Transverse colon (tissue), 4 donors: ENCODE measurements around a stretch of chr1.

DNA sequence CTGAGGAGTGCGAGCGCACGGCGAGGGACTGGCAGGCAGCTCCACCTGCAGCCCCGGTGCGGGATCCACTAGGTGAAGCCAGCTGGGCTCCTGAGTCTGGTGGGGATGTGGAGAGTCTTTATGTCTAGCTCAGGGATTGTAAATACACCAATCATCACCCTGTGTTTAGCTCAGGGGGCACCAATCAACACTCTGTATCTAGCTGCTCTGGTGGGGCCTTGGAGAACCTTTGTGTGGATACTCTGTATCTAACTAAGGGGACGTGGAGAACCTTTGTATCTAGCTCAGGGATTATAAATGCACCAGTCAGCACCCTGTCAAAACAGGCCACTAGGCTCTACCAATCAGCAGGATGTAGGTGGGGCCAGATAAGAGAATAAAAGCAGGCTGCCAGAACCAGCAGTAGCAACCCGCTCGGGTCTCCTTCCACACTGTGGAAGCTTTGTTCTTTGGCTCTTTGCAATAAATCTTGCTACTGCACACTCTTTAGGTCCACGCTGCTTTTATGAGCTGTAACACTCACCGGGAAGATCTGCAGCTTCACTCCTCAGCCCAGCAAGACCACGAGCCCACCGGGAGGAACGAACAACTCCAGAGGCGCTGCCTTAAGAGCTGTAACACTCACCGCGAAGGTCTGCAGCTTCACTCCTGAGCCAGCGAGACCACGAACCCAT is 45.4 kb upstream of the LBR start:
- PRO-cap: unidirectional peak, plus-strand start at position 405 of the sequence
- RAMPAGE, long total RNA, 4 experiments: no peak in any of the 4 experiments

DNA sequence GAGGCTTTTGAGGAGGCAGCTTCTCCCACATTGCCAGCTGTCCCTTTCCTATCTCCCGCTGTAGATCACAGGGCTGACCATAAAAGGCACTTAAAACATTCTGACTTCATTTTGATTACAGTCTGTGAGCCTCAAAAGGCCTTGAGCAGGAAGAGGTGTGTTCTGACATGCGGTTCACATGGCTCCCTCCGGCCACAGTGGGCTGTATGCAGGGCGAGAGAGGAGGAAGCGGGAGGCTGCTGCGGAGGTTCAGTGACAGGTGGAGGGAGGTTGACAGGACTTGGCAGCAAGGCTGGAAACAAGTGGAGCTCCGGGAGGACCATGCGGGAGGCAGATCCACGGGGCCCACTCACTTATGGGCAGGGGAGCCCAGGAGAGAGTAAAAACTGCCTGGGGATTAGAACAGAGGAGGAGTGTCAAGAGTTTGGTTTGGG is 50.1 kb upstream of the LBR start:
- PRO-cap: no peak
- RAMPAGE, long total RNA, 4 experiments: no peak in any of the 4 experiments

DNA sequence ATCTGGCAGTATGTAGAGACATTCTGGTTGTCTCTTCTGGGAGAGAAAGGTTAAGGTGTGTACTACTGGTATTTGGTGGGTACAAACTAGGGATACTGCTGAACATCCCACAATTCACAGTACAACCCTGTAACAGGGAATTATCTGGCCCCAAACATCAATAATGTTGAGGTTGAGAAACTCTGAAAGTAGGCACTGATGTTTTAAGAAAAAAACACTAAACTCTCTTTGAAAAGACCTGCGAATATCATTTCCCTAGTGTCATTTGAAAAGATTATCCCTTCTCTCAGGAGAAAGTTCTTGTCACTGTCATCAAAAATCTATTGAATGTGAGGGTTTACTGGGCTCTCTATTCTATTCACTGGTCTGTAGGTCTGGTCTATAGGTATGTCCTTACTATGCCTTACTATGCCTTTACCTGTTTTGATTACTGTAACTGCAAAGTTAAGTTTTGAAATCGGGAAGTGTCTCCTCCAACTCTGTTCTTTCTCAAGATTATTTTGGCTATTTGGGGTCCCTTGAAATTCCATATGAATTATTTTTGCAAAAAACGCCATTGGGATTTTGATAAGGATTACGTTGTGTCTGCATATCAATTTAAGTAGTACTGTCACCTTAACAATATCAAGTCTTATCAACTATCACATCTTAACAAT is 18.4 kb downstream of the ENAH start:
- PRO-cap: no peak
- RAMPAGE, long total RNA, 4 experiments: no peak in any of the 4 experiments

GRCh38 chr1:225640487-225640891 is 12.4 kb downstream of the ENAH start:
- PRO-cap: no peak
- RAMPAGE, long total RNA, 4 experiments: no peak in any of the 4 experiments

DNA sequence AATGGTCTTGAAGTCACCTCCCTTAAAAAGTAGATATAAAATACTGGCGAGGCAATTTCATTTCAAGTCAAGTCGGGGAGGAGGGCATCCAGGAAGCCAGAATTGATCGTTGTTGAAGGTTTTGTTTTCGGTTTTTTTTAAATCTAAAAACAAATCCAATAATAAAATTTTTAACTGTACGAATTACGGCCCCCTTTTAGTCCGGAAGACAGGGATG is 1.1 kb upstream of the ENAH start:
- PRO-cap: no peak
- RAMPAGE, long total RNA, 4 experiments: no peak in any of the 4 experiments

- PRO-cap: no peak
- RAMPAGE, long total RNA, 4 experiments: no peak in any of the 4 experiments
These were observed 5.2 kb upstream of the SRP9 start for GRCh38 chr1:225772267-225772973.

- PRO-cap: no peak
- RAMPAGE, long total RNA, 4 experiments: no peak in any of the 4 experiments
These were observed 34.4 kb downstream of the EPHX1 start for GRCh38 chr1:225844059-225844960.

GRCh38 chr1:225848326-225849245 is 33.6 kb downstream of the TMEM63A start:
- PRO-cap: no peak
- RAMPAGE, long total RNA, 4 experiments: start-site peak on the minus strand in 1 of 4 experiments, at chr1:225848948-225849008 at its widest, 26 reads per replicate

GRCh38 chr1:225890754-225891130 is 1.8 kb upstream of the LEFTY1 start:
- PRO-cap: no peak
- RAMPAGE, long total RNA, 4 experiments: no peak in any of the 4 experiments

GRCh38 chr1:226034354-226035005 is 28.0 kb upstream of the H3-3A start:
- PRO-cap: bidirectional peak, plus-strand start at chr1:226034711, minus-strand start at chr1:226034692
- RAMPAGE, long total RNA, 4 experiments: no peak in any of the 4 experiments

DNA sequence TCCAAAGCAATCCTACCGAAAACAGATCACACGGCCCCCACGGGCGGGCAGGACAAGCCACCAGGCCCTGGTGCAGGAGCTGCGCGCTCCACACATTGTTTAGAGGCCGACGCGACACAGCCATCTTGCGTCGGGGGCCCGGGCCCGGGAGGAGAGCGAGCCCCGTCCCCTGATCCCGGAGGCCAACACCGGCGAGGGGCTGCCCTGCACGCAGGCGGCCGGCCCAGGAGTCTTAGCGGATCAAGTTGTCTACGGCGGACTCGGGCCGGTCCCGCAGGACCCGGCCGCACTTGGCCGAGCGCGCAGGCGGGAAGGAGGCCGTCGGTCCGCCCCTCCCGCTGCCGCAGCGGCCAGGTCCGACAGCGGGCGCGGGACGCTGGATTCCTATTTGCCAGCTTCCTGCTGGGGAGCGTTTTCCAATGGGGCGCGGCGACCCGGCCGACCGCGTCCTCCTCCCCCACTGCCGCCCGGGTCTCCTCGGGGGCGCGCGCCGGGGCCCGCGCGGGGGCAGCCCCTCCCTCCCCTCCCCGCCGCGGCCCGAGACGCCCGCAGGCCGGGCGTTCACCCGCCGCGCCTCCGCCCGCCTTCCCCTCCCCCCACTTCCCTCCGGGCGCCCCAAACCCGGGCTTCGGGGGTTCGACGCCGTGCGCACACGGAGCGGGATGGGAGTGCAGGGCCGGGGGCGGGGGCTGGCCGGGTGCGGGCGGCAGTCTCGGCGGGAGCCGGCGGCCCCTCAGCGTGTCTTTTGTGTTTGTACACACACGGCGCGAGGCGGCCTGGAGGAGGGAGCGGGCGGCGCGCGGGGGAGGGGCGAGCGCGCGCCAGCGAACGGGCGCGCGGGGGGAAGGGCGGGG is 548 bp upstream of the H3-3A start:
- PRO-cap: unidirectional peak, plus-strand start at position 102 of the sequence; bidirectional peak, plus-strand start at position 517 of the sequence, minus-strand start at position 462 of the sequence; bidirectional peak, plus-strand start outside the sequence, minus-strand start at position 735 of the sequence
- RAMPAGE, long total RNA, 4 experiments: no peak in any of the 4 experiments

DNA sequence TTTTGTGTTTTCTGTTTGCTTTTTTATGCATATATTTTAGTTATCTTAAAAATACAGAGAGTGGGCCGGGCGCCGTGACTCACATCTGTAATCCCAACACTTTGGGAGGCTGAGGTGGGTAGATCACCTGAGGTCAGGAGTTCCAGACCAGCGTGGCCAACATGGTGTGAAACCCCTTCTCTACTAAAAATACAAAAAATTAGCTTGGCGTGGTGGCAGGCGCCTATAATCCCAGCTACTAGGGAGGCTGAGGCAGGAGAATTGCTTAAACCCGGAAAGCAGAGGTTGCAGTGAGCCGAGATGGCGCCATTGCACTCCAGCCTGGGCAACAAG is 4.8 kb downstream of the H3-3A start:
- PRO-cap: no peak
- RAMPAGE, long total RNA, 4 experiments: no peak in any of the 4 experiments

- PRO-cap: bidirectional peak, plus-strand start at chr1:226127833, minus-strand start at chr1:226127567; bidirectional peak, plus-strand start at chr1:226128123, minus-strand start at chr1:226127930
- RAMPAGE, long total RNA, 4 experiments: no peak in any of the 4 experiments
These were observed 58.9 kb downstream of the ACBD3 start for GRCh38 chr1:226127287-226128362.

DNA sequence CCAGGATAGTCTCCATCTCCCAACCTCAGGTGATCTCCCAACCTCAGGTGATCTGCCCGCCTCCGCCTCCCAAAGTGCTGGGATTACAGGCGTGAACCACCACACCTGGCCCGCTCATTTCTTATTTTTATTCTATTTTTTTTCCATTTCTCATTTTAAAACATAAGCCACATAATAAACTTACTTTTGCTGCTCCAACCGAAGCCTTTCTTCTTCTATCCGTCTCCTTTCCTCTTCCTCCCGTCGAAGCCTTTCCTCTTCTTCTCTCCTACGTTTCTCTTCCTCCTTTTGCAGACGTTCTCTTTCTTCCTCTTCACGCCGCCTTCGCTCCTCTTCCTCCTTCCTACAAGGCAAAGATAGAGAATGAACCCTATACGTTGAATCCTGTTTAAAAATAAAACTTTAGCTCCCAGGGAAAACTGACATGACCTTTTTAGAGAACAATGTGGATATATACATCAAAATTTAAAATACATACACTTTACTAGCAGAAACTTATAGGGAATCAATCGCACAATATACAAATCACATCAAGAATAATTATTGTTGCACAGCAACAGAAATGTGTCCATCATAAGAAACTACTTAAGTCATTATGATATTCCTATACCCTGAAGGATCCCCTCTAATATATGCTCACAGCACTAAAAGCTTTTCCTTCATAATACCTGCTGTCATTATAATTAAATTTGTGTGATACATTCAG is 25.0 kb downstream of the ACBD3 start:
- PRO-cap: no peak
- RAMPAGE, long total RNA, 4 experiments: start-site peak on the minus strand in 2 of 4 experiments, centred at positions 329 to 384 of the sequence, 19 to 33 reads per replicate

- PRO-cap: no peak
- RAMPAGE, long total RNA, 4 experiments: no peak in any of the 4 experiments
These were observed 38.7 kb downstream of the PARP1 start for GRCh38 chr1:226369091-226369624.

DNA sequence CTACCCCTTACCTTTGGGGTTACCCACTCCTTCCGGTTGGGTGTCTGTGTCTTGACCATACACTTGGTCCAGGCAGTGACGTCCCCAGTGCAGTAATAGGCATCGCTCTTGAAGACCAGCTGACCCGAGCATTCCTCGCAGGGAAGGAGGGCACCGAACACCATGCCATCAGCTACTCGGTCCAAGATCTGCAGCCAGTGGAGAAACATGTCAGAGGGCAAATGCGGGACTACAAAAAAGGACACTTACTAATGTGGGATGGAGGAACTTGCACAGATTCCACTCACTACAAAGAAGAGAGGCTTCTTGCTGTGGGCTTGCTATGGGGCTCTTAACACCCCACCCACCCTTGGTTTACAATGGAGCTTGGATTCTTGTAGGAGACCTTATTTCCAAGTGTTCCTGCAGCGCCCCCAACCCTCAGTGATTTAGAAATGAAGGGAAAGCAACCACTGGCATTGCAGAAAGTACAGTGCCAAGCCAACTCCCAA is 22.4 kb downstream of the PARP1 start:
- PRO-cap: no peak
- RAMPAGE, long total RNA, 4 experiments: no peak in any of the 4 experiments

DNA sequence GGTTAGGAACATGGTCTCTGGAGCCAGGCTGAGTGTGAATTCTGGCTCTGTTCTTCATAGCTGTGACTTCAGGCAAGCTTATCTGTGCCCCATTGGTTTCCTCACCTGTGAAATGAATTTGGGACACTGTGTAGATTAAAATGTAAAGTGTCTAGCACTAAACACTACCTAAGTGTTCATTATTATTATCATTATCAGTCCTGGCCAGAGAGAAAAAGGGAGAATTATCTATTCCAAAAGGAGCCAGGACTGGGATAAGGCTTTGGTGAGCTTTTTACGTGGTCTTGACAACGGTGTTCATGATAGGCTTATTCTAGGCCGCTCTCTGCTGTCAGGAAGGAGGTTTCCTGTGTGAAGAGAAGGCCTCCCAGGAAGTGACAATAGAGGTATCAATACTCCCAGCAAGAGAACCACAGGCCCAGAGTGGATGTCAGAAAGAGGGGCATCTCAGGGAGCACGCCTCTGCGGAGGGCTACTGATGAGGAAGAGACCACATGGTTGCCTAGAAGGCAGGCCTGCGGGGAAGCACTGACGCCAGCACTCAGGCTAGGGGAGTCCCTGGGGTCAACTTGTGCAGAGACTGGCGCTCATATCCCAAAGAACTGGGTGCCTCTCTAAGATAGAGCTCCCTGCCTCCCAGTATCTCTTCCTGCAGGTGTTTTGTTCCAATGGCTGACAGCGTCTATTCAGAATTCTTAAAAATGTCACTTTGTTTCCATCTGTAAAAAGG is 60.4 kb downstream of the ITPKB start:
- PRO-cap: no peak
- RAMPAGE, long total RNA, 4 experiments: no peak in any of the 4 experiments

- PRO-cap: no peak
- RAMPAGE, long total RNA, 4 experiments: no peak in any of the 4 experiments
These were observed 48.5 kb downstream of the ITPKB start for GRCh38 chr1:226690338-226691197.

- PRO-cap: no peak
- RAMPAGE, long total RNA, 4 experiments: no peak in any of the 4 experiments
These were observed 6.4 kb downstream of the ITPKB start for GRCh38 chr1:226732592-226733194.

GRCh38 chr1:226827168-226827894 is 43.1 kb upstream of the PSEN2 start:
- PRO-cap: unidirectional peak, plus-strand start at chr1:226827738
- RAMPAGE, long total RNA, 4 experiments: no peak in any of the 4 experiments